Esophagus squamous epithelium (tissue), 4 donors: ENCODE measurements around a stretch of chr13.

GRCh38 chr13:110308062-110308301, 898 bp downstream of the COL4A2 start:
- PRO-cap: bidirectional peak, plus-strand start at chr13:110308448, minus-strand start at chr13:110308228
- RAMPAGE, long total RNA, 4 experiments: no peak in any of the 4 experiments

GRCh38 chr13:110371504-110372505, 64.7 kb downstream of the COL4A2 start:
- PRO-cap: no peak
- RAMPAGE, long total RNA, 4 experiments: no peak in any of the 4 experiments

DNA sequence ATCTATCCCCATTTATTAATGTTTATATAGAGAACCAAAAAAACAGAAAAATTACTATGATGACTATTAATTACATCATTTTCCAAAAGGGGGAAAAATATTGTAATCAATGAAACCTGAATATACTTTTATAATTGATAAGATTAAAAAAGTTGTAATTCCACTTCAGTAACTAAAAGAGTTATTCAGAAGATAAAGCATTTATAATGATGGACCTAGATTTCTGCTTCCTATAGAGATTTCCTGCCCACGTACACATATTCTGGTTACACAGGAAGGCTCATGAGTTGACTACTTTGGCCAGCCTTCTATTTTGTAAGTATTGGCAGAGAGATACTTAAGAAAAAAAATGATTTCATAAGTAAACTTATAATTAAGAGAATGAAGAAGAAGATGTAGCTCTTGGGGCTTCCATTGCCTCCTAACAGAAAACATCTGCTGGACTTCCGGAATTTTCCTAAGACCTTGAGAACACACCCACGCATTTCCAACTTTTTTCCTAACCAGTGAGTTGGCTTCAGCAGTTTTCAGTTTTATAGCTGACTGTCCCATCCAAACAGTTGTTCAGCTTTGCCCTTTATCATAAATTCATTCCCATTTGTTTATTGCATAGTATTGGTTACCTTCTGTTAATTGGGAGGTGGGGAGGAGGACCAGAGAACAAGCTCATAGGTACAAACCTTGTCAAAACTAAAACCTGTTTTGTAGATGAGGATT, 93.6 kb downstream of the COL4A2 start:
- PRO-cap: unidirectional peak, plus-strand start at position 530 of the sequence
- RAMPAGE, long total RNA, 4 experiments: no peak in any of the 4 experiments

- PRO-cap: bidirectional peak, plus-strand start at chr13:110547206, minus-strand start at chr13:110547066
- RAMPAGE, long total RNA, 4 experiments: no peak in any of the 4 experiments
Observed at GRCh38 chr13:110546897-110547507, 14.5 kb downstream of the RAB20 start.

- PRO-cap: no peak
- RAMPAGE, long total RNA, 4 experiments: no peak in any of the 4 experiments
Observed at GRCh38 chr13:110557335-110558497, 3.8 kb downstream of the RAB20 start.

- PRO-cap: no peak
- RAMPAGE, long total RNA, 4 experiments: no peak in any of the 4 experiments
Observed at GRCh38 chr13:110560009-110560543, 1.4 kb downstream of the RAB20 start.

GRCh38 chr13:110615705-110616569, 592 bp downstream of the NAXD start:
- PRO-cap: unidirectional peak, minus-strand start at chr13:110616131; bidirectional peak, plus-strand start at chr13:110616585, minus-strand start at chr13:110616424
- RAMPAGE, long total RNA, 4 experiments: start-site peak on the minus strand in 1 of 4 experiments, at chr13:110616385-110616412 at its widest, 17 reads per replicate

DNA sequence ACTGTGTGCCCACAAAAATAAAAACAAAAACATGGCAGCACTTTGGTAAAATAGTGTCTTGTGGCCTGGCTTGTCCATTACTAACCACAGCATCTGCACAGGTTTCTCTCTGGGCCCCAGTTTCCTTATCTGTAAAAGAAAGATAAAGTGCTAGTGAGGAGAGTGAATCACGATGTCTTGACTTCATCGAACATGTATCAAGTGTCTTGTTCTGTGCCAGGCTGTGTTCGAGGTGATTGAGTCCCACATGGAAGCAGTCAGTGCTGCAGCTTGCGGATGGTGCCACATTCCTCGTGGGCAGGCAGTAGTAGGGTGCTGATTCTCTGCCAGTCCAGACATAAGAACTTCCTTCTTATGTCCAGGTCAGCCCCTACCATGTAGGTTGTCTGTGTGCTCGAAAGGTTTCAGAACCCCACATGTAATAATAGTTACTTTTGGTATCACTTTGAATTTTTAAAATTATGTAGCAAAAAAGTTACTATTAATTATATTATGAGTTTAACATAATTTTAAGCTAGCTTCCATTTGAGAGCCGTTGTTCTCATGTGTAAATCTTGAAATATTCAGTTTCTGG, 2.4 kb downstream of the NAXD start:
- PRO-cap: no peak
- RAMPAGE, long total RNA, 4 experiments: no peak in any of the 4 experiments

DNA sequence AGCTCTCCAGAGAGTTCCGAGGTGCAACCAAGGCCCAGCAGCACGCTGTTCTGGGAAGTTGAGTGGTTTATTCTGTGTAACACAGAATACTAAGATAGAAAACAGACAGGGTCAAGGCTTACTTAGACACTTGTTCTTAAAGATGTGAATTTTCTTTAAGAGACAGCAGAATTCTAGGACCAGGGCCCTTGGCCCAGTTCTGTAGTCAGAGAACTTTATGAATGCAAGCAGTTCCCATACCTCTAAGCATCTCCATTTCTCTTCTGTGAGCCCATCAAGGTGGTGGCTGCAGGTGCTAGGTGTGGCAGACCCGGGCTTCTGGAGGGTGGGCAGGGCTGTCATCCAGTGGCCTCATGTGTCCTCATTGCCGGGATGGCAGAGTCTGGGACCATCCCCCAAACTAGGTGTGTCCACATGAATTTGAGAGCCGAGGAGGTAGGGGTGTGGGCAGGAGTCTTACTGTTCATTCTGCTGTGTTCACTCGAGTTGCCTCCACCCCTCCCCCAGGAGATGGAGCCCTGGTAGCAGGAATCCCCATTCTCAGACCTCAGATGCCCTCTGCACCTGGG, 22.2 kb downstream of the NAXD start:
- PRO-cap: no peak
- RAMPAGE, long total RNA, 4 experiments: no peak in any of the 4 experiments

DNA sequence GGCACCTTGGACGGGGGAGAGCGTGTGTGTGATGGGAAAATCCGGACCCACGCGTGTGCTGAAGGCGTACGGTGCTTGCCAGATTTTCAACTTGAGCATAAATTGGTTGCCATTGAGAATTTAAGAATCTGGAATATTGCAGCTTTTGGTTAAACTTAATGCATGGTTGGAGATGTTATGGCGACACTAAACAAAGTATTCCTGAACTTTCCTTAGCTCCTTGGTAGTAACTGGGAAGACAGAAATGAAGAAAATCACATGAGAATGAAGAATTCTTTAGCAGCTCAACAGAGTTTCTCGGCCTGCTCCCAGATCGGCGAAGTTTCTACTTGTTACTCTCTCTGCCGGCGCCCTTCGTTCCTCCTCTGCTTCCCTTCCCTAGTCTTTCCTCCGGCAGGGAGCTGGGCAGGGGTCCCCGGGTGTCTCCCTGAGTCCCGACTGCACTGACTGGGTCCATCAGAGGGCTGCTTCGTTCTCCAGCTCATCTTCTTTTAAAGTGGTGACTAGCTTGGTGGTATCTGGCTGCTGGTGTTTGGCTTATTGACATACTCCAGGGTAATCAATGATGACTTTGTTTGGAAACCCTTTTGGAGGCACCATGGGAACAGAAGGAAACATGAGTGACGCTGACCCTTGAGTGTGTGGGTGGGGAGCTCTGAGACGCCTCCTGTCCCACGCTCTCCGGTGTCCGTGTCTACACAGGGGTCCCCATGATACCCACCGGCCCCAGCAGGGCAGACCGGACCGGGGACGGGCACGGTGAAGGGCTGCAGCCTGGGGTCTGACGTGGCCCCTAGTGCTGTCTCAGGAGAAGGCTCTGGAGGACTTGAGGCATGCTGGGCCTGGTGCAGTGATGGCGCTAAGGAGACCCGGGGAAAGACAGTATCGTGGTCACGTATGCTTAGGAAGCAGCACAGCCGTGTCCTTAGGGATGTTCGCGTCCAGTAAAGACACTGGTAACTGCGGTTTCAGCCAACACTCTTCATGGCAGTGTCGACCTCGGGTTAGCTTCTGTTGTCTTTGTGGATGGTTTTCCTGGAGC, 23.5 kb downstream of the NAXD start:
- PRO-cap: no peak
- RAMPAGE, long total RNA, 4 experiments: no peak in any of the 4 experiments

- PRO-cap: no peak
- RAMPAGE, long total RNA, 4 experiments: start-site peak on the minus strand in 1 of 4 experiments, at chr13:110644440-110644477 at its widest, 7 reads per replicate
Observed at GRCh38 chr13:110643975-110644747, 28.8 kb downstream of the NAXD start.

DNA sequence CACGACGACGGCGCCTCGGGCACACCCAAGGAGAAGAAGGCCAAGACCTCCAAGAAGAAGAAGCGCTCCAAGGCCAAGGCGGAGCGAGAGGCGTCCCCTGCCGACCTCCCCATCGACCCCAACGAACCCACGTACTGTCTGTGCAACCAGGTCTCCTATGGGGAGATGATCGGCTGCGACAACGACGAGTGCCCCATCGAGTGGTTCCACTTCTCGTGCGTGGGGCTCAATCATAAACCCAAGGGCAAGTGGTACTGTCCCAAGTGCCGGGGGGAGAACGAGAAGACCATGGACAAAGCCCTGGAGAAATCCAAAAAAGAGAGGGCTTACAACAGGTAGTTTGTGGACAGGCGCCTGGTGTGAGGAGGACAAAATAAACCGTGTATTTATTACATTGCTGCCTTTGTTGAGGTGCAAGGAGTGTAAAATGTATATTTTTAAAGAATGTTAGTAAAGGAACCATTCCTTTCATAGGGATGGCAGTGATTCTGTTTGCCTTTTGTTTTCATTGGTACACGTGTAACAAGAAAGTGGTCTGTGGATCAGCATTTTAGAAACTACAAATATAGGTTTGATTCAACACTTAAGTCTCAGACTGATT, 6.2 kb downstream of the ING1 start:
- PRO-cap: no peak
- RAMPAGE, long total RNA, 4 experiments: no peak in any of the 4 experiments

- PRO-cap: unidirectional peak, plus-strand start at chr13:110880795
- RAMPAGE, long total RNA, 4 experiments: no peak in any of the 4 experiments
Observed at GRCh38 chr13:110880683-110881039, 34.2 kb downstream of the ANKRD10 start.

DNA sequence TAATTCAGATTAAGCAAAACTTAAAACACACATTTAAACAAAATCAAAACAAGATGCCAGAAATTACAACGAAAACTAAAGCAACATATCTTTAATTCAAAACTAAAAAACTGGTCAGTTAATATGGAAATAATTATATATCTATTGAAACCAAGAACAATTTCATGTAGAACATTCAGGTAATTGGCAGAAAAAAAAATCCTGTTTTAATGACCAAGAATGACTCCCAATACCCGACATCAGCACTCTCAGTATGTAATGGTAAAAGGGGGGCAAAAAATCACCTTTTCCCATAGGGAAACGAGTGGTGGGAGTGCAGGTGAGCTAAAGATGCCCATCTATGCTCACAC, 24.8 kb downstream of the ANKRD10 start:
- PRO-cap: no peak
- RAMPAGE, long total RNA, 4 experiments: no peak in any of the 4 experiments

DNA sequence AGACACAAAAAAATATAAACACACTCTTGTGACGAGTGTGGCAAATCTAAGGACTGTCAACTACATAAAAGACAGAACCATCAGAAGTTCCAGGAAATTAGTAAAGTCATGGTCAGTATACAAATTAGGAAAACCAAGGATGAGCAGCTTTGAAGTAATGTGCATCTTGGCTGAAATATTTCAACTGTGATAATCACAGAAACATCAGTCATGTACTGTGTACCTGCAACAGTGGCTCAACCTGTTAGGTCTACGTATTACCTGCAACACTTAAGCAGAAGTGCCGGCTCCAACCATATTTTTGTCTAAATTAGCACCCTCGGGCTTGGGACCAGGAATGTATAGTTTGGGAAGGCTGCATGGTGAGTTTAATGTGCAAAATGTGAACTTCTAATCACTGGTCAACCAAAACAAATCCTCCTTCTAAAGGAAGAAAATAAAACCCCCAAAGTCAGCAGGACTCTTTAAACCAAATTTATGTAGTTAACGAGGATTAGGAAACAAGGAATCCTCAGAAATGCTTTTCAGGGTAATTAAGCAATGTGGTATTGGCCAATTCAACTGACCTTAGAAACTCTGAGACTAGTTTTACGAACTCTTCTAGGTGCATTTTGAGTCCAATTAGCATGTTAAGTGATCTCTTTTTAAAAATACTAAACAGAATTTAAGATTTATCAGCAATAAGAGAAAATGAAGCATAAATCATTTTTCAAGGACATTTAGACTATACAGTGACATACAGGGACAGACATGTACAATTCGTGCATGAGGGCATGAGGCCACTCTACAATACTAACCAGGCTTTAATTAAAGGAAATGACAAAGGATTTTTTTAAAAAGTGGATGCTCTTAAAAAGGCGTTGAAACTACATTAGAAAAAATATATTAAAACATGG, 24.2 kb downstream of the ANKRD10 start:
- PRO-cap: no peak
- RAMPAGE, long total RNA, 4 experiments: no peak in any of the 4 experiments

DNA sequence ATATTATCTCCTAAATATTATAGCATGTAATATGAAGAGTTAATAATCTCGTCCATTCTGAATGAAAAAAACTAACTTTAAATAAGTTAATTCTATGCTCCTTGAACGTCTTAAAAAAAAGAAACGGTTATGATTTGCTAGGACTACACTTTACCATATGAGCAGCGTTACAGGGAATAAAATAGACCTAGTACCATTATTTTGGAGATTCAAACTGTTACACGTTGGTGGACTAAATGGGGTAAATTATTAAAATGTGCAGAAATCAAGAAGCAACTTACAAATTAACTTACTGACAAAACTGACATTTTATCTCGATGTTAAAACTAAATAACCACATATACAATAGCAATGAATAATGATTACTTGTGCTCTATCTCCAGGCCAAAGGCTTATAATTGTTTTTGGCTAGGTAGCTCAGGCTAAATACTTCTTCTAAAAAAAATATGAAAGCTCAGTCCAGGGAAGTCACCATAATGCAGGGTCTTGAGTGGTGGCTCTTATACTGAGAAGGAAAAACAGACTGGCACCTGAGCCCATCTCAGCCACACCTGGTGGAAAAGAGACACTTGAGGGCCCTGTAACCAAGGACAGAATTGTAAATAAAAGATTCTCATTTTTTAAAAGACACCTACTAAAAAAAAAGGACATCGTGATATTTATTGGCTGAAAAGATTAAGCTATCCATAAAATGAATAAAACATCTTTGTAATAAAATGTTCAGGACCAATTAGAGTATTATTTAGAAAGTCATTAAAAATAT, 10.9 kb downstream of the ANKRD10 start:
- PRO-cap: no peak
- RAMPAGE, long total RNA, 4 experiments: no peak in any of the 4 experiments

DNA sequence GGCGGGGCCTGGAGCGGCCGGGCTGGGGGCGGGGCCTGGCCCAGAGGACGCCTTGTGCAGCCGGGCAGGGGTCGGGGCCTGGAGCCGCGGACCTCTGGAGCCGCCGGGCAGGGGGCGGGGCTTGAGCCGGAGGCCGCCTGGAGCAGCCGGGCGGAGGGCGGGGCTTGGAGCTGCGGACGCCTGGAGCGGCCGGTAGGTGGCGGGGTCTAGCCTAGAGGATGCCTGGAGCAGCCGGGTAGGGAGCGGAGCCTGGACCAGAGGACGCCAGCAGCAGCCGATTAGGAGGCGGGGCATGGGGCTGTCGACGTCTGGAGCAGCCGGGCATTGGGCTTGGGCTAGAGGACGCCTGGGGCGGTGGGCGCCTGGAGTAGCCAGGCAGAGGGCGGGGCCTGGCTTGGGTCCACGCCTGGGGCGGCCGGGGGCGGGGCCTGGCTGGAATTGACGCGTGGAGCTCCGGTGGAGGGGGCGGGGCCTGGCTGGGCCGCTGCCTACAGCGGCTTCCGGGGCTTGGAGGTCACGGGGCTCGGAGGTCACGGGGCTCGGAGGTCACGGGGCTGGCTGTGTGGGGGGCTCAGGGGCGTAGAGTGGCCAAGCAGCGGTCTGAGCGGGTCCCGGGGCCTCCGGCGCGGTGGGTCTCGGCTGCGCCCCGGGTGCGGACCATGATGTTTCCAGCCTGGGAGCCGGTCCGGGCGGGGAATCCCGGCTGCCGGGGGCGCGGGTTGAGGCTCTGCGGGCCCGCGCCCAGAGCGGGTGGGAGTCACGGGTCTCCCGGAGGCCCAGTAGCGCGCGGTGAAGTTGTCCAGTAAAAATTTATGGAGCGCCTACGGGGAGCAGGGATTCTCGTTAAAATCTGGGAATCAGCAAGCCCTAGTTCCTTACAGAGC, 456 bp upstream of the ANKRD10 start:
- PRO-cap: bidirectional peak, plus-strand start at position 561 of the sequence, minus-strand start outside the sequence
- RAMPAGE, long total RNA, 4 experiments: no peak in any of the 4 experiments

DNA sequence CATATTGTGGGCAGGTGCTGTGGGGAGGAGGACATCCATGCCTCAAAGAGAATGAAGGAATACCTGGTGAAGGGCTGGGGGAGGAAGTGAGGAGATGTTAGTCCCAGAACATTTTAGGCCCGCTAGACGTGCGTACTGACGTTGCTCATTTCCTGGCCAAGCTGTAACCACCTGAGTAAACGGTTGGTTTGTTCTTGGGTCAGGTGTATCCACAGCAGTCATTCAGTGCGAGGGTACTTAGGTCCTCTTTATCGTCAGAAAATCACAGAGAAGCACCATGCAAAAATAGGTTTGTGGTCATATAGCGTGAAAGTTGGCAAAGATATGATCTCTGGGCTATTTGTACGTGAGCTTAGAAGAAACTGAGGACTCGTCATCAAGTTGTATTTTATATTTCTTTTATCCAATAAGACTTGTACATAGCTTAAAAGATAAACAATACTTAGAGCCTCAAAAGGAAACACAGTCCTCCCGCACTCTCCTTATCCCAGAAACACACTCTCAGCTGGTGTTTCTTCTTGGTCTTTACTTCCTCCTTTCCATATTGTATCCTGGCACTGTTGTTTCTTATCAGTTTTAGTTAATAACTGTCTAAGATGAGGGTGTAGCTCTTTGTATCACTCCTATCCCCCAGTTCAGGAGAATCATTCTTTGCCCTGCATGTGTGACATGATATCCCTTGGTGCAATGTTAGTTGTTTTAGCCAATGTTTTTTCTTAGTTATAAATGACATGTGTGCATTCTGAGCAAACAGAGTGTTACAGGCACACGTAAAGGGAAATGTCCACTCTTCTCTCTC, 52.0 kb downstream of the ARHGEF7 start:
- PRO-cap: no peak
- RAMPAGE, long total RNA, 4 experiments: no peak in any of the 4 experiments

DNA sequence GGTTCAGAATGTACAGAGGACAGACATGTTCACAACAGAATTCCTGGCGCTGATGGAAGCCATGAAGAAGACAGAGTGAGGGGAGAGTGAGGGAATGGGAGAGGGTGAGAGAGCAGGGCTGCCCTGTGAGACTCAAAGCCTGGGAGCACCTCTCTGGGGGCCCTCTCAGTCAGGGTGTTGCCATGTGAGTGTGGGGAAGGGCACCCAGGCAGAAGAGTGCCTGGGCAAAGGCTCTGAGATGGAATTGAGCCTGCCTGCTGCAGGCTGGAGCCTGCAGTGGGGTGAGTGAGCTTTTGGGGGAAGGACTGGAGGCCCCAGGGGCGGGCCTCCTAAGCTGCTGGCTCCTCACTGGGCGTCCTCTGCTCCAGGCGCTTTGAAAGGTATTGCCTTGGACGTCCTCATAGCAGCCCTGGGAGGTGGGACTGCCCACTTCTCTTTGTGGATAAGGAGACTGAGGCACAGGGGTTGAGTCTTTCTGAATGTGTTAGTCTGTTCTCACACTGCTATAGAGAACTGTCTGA, 60.2 kb downstream of the ARHGEF7 start:
- PRO-cap: no peak
- RAMPAGE, long total RNA, 4 experiments: no peak in any of the 4 experiments

- PRO-cap: unidirectional peak, plus-strand start at chr13:111186794
- RAMPAGE, long total RNA, 4 experiments: no peak in any of the 4 experiments
Observed at GRCh38 chr13:111186425-111187104, 71.5 kb downstream of the ARHGEF7 start.